ENCODE data around the genes WIZ and FAM32A.

- RAMPAGE, long total RNA = no peak
- RRBS = 49% methylated on average over 2 of the region's 20 CpGs
Measured at GRCh38 chr19:14558133-14558746, 13.6 kb downstream of the NDUFB7 start.

DNA sequence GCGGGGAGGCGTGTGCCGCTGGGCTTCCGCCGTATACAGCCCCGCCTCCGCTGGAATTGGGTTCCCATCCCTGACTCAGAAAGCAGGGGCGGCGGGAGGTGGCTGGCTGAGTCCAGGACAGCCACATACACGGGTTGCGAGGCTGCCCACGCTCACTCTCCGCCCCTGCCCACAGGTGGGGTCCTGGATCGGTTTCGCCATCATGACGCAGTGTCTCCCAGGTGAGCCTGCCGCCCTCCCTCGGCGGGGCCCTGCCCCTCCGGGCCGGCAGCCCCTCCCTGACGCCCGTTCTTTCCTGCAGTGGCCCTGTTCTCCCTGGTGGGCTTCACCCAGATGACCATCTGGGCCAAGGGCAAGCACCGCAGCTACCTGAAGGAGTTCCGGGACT, 6.4 kb downstream of the NDUFB7 start:
- RAMPAGE, long total RNA = no peak
- RRBS = no CpG with 5 or more reads among the region's 25 CpGs

DNA sequence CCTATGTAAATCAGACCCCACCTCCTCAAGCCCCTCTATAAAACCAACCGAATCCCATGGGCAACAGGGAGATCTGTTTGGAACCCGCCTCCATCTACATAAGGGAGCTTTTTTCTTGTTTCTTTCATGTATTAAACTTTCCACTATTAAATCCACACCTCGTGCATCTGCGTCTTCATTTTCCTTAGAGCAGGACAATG, 2.6 kb upstream of the OR7A5 start:
- RAMPAGE, long total RNA = no peak
- RRBS = no CpG with 5 or more reads among the region's 4 CpGs

DNA sequence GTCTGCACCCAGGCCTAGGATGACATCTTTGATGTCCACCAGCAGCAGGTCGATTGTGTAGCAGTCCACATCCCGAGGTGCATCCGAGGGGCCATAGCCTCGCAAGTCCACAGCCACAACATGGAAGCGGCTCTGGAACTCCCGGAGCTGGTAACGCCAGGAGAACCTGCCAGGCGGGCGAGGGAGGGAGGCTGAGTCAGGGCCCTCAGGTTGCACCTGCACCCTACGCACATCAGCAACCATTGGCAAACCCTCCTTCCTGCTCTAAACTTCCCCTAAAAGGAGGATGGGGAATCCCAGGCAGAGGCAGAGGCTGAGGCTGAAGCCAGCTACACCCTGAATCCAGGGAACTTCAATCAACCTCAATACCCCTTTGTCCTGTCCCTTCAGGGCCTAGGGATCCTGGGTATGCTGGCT, 1.0 kb downstream of the EPHX3 start:
- RAMPAGE, long total RNA = no peak
- RRBS = no CpG with 5 or more reads among the region's 10 CpGs

GRCh38 chr19:15279860-15280526, 47.7 kb upstream of the EPHX3 start:
- RAMPAGE, long total RNA = no peak
- RRBS = no CpG with 5 or more reads among the region's 8 CpGs

- RAMPAGE, long total RNA = no peak
- RRBS = no CpG with 5 or more reads among the region's 19 CpGs
Measured at GRCh38 chr19:15368176-15368513, 11.4 kb downstream of the AKAP8 start.

DNA sequence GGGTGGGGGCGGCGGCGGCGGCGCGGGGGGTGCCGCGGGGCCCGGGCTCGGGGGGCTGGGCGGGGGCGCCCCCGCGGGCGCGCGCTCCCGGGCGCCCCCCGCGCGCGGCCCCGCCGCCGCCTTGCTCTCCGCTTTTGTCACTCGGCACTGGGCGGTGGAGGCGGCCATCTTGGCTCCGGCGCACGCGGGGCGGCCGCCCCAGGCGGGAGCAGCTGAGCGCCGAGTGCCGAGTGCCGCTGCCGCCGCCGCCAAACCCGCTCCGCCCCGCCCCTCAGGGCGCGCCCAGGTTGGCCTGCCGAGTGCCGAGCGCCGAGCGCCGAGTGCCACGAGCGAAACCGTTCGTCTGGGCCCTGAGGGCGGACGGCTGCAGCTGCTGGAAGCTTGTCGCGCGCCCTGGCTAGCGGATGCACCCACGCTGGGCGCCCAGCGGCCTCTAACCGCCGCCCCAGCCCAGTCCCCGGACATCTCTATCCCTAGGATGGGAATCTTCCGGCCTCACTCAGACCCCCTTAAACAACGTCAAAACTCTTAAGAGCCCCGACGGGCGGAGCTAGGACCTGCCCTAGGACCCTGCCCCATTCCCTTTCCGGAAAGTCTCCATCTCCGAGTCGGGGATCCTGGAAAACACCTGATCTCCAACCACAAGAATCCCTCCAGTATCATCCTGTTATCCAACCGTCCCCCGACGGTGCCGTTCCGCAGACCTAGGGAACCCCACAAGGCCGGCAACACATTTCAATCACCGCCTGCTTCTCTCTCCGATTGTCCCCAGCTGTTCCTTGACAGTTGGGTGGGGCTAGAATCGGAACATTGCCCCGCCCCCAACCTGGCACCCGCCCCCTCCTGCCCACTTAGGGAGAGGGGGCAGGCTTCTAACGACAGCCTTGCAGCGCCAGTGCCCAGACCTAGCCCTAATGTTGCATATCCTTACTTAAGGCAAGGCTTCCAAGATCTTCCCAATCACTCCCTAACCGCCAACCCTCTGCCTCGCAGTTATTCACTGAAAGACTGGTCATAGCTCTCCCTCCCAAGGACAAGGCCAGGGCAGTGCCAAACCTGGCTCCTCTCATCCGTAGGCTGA, 14.1 kb upstream of the AKAP8L start:
- RAMPAGE, long total RNA = no peak
- RRBS = 1% methylated on average over 25 of the region's 95 CpGs

DNA sequence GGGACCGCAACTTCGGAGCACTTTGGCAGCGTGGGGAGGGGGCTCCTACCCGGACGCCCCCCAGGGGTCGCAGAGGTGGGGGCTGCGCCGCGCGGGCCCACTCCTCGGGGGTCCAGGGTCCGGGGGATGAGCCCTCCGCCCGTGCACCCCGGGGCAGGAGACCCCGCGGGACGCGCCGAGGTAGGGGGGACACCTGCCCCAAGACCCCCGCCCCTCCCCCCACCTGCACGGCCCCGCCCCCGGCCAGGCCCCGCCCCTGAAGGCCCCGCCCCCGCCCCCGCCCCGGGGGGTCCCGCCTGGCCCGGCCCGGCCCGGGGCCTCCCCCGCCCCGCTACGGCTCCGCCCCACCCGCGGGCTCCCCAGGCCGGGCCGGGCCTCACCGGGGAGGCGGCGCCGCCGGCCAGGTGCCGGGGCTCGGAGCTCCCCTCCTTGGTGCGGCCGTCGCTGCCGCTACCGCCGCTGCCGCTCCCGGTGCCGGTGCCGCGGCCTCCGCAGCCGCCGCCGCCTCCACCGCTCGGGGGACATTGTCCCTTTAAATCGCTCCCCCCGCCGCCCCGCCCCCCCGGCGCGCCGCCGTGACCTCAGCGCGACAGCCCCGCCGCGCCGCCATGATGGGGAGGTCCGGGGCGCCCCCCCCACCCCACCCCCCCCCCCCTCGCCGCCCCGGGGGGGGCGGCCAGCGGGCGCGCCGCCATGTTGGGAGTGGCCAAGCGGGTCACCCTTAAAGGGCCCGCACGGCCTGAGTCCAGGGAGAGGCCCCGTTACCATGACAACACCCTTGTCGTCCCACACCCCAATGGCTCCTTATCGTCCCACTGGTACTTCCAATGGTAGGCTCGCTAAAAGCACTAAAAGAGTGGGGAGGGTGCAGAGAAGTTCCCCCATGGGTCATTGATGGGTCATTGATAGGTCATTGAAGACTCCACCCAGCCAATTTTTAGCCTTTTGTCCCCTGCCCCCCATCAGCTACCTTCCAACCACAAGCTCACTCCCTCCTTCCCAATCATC, at the start of gene WIZ:
Gene WIZ (minus strand): TSS at position 539 of the 1,008 bp plus-strand sequence.
- RAMPAGE, long total RNA = no peak
- RRBS = 1% methylated on average over 61 of the region's 97 CpGs

GRCh38 chr19:15509120-15509622, 846 bp downstream of the CYP4F22 start:
- RAMPAGE, long total RNA = no peak
- RRBS = no CpG with 5 or more reads among the region's 10 CpGs

- RAMPAGE, long total RNA = no peak
- RRBS = no CpG with 5 or more reads among the region's 8 CpGs
Measured at GRCh38 chr19:15646509-15647513, 6.1 kb downstream of the CYP4F3 start.

DNA sequence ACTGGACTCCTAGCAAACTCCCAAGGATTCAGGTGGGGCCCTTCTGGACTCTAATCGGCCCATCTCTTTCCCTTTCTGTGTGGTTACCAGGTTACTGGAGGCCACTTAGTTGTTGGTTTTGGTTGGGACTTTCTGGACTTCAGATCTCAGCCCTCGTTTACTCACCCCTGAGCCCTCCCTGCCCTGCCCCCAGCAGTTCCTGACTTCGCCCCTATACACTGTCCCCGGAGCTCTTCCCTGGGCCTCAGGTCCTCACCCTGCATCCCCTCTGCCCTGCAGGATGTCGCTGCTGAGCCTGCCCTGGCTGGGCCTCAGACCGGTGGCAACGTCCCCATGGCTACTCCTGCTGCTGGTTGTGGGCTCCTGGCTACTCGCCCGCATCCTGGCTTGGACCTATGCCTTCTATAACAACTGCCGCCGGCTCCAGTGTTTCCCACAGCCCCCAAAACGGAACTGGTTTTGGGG, 395 bp downstream of the CYP4F12 start:
- RAMPAGE, long total RNA = no peak
- RRBS = no CpG with 5 or more reads among the region's 12 CpGs

DNA sequence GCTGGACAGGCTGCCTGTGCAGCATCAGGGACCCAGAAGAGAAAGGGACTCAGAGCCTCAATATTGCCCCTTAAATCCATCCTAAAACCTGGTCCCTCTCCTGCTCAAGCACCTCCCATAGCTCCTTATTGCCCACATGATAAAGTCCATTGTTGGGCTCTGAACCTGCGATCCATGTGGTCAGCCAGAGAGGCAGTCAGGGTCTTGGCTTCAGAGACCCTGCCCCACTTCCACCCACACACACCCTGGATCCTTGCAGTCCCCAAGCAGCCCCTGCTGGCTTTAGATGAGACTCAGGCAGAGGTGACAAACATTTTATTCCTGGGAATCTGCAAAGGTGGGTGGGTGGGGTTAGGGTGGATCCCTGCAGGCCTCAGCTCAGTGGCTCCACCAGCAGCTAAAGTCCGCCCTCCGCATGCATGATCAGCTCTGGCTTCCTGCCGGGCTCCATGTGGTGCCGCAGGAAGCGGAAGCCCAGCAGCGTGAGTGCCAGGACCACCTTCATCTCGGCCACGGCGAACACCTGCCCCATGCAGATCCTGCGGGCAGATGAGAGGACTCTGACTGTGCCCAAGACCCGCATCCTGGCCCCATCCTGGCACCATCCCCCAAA, 26.5 kb downstream of the CYP4F2 start:
- RAMPAGE, long total RNA = no peak
- RRBS = no CpG with 5 or more reads among the region's 12 CpGs

DNA sequence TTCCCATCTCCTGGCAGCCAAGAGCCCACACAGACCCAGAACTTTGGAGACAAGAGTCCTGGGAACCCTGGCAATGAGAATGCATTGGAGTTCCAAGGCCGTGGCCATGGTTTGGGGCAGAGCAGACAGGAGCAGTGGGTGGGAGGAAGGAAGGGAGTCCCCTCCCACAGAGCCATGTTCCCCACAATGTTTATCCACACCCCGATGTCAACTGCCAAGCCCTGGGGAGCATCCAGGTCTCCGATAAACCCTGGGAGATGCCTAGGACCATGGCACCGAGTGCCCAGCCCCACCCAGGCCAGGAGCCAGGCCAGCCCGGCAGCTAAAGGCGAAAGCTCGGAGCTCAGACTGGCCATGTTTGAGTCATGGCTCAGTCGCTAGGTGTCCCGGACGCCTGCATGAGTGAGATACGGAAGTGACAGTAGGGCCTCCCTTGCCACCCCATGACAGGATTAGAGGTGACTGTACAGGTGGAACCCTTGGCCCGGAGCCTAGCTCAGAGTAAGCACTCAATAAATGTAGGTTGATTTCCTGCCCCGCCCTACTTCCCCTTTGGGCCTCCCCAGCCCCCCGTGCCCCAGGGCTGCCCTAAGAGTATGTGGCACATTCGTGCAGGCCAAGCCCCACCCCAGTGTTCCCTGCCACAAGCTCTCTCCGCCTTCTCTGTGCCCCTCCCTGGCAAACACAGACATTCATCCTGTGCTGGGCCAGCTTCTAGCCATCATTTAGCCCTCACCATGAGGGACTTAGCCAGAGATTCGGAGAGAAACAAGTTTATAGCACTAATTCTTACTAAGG, 5.9 kb upstream of the TPM4 start:
- RAMPAGE, long total RNA = no peak
- RRBS = 66% methylated on average over 8 of the region's 17 CpGs

DNA sequence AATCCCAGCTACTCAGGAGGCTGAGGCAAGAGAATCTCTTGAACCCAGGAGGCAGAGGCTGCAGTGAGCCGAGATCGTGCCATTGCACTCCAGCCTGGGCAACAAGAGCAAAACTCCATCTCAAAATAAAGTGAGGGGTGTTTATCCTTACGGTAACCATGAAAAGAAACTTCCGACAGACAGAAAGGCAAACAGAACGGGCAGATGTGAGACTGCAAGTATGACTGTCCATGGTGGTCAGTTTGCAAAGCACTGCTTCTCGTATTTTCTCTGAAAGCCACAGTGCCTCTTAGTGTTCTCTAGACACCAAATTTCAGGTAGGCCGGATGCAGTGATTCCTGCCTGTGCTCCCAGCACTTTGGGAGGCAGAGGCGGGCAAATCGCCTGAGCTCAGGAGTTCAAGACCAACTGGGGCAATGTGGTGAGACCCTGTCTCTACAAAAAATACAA, 6.1 kb downstream of the TPM4 start:
- RAMPAGE, long total RNA = no peak
- RRBS = no CpG with 5 or more reads among the region's 9 CpGs

GRCh38 chr19:16093486-16094037, 17.3 kb downstream of the TPM4 start:
- RAMPAGE, long total RNA = no peak
- RRBS = no CpG with 5 or more reads among the region's 8 CpGs

DNA sequence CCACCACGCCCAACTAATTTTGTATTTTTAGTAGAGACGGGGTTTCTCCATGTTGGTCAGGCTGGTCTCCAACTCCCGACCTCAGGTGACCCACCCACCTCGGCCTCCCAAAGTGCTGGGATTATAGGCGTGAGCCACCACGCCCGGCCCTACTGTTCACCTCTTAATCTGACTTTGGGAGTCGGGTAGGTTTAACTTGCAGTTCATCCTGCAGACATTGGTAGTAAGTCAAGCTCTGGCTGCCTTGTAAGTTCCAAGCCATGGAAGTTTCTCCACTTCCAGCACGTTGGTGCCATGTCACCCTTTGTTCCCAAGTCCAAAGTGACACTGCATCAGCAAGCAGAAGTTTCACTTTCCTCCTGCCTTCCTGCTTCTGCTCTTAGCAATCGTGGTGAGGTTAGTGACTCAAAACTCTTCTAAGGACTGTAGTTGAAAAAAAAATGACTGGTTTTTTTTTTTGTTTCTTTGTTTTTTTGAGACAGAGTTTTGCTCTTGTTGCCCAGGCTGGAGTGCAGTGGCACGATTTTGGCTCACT, 7.7 kb downstream of the RAB8A start:
- RAMPAGE, long total RNA = no peak
- RRBS = no CpG with 5 or more reads among the region's 11 CpGs

GRCh38 chr19:16132374-16133323, 10.8 kb upstream of the HSH2D start:
- RAMPAGE, long total RNA = no peak
- RRBS = 91% methylated on average over 7 of the region's 36 CpGs

- RAMPAGE, long total RNA = no peak
- RRBS = no CpG with 5 or more reads among the region's 13 CpGs
Measured at GRCh38 chr19:16133324-16134138, 10.0 kb upstream of the HSH2D start.

DNA sequence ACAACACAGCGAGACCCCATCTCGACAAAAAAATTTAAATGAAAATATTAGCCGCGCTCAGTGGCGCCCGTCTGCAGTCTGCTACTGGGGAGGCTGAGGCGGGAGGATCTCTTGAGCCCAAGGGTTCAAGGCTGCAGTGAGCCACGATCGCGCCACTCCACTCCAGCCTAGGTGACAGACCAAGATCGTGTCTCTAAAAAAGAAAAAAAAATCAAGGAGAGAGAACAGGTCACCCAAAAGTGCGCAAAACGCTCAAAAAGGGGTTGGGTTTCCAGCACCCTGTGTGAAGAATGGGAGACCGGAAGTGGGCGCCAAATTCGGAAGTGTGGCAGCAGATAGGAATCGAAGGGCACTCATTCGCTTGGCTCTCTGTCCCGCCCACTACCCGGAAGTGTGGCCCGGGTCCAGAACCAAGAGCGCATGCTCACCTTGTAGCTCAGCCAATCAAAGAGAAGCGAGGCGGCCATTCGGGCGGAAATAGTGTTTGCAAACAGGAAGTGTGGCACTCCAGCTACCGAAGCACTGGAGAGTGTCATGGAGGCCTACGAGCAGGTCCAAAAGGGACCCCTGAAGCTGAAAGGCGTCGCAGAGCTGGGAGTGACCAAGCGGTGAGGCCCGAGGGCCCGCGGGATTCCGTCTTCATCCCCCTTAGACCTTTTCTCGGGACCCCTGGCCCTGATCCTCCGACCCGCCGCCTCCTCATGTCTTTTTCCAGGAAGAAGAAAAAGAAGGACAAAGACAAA, at the start of gene FAM32A:
Gene FAM32A (plus strand): TSS at position 502 of the 743 bp plus-strand sequence.
- RAMPAGE, long total RNA = start-site peak on the plus strand centred at position 514 of the sequence, 24 bp wide, 1,437 and 1,939 reads in 2 replicates
- RRBS = 1% methylated on average over 6 of the region's 39 CpGs

DNA sequence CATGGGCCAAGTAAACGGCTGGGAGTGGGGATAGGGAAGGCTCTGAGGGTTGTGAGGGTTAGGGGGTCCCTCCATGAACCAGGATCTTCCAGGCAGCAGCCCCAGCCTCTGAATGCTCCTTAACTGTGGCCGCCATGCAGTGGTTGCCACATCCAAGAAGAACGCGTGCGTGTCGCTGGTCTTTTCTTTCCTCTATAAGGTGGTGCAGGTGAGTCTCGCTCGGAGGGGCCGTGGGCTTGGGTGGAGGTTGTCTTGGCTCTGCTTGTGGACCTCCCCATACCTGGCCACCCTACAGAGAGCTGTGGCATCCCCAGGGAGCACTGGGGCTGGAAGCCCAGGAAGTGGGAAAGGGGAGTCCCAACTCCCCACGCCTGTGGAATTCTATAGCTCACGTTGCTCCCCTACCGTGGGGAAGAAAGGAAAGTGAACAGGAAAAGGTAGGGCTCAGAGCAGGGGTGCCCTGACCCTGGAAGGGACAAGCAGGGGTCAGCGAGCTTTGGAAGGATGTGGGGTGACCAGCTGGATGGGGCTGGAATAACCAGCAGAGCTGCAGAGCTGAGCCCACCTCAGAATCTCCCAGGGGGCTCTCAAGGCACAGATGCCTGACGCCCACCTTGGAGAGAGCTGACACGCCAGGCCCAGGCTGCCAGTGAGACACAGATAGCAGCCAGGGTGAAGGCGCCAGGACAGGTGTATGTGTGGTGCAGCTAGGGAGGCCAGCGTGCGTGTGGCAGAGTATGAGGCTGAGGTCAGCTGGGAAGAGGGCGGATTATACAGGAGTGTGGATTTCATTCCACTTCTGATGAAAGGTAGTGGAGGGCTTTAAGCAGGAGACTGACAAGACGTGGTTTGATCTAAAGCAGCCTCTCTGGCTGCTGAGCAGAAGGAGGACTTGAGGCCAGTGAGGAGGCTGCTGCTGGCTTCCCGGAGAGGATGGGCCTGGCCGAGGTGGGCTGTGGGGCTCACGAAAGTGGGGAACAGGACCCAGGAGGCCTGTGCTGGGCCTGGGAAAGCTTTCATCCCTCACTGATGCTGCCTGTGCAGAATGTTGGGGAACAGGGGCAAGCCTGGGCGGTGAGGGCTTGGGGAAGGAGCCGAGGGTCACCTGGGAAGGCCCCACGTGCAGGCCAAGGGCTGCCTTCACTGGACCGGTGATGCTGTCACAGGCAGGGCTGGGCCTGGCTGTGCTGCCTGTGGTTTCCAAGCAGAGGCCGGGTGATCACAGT, 8.9 kb downstream of the AP1M1 start:
- RAMPAGE, long total RNA = no peak
- RRBS = 89% methylated on average over 2 of the region's 28 CpGs

Data from kidney epithelial cell (primary cell).